ENCODE data around the gene GDPD4.

DNA sequence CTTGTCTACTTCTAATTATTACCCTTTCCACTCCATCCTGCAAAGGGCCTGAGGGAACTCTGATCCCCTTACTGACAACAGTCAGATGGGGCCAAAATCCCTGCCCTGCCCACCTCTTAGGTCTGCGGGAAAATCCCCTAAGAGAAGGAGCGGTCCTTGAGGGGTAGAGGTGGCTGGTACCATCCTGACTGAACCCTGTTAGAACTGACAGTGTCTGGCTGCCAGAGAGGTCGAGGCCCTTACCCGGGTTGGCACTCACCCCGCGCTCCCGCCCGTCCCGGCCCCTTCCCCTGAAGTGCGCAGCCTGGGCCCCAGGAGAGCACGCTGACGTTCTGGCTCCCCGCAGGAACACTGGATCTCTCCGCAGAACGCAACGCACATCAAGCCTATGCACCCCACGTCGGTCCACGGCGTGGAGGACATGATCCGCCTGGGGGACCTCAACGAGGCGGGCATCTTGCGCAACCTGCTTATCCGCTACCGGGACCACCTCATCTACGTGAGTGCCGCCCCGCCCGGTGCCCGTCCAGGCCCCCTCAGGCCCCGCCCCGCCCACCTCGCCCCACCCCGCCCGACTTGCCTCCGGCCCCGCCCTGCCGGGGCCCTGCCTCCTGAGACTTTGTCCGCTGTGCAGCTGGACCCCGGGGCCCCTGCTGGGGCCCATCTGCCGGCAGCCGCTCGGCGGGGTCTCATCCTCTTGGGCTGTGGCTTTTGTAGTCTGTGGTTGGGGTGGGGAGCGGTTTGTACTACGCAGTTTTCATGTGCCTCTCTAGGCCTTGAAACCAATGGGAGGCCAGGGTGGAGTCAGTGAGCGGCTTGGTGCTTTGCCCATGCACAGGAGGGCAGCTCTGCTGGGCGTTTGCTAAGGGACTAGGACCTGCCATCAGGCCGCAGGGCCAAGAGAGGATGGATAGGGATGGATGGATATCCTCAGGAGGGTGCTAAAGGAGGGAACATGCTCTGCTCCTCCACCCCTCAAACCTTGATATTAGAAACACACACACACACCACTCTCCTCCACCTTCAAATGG is 19.7 kb downstream of the MYO7A start:
- PRO-cap, 2 experiments, result peak in 1 of 2 experiments; most common plus-strand start position 845 of the sequence (in 1)

DNA sequence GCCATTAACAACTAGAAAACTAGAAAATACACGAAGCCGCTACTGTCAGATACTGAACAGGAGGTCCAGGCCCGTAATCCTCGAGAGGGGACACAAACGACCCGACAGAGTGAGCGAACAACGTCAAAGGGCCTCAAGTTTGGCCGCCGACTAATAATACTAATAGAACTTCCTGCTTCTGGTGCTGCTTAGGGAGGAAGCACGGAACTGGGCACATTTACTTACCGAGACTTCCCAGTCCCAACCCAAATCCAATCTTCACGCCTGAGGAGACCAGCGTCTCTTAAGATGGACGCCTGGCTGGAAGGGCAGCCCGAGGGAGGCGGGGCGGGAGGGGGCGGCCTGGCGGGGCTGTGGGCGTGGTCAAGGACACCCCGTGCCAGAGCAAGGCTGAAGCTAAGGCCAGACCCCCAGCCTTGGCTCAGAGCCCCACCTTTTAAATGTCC is at the start of gene GDPD4:
Gene GDPD4, minus strand, starts transcription at position 307 of the 446 bp plus-strand sequence.
- PRO-cap, 2 experiments, result no peak in any of the 2 experiments

DNA sequence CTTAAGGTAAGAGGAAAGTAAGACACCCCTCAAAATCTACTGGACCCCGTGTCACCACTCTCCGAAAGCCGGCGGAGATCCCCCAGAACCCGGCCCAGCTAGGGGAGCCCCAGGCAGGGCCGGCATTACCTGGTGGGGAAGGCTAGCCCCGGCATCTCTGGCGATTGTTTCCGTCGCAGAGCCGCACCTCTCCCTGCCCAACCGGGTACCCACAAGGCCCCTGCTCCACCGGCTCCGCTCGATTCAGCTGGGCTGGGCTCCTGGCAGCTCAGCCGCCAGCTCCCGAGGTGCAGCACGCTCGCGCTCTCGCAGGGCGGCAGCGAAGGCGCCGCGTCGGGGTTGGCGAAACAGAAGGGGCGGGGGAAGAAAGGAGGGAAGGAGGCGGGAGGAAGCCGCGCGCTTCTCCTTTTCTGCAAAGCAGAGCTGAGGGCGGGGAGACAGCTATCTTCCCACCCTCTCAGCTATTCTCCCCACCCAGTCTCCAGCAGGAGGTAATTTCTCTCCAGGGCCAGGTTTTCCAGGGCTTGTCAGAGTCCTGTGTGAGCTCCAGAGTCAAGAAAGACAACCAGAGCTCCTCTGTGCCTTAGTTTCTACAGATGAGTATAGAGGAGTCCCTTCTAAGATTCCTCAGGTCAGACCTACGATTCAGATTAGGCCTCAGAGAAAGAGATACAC is 62.1 kb downstream of the PAK1 start:
- PRO-cap, 2 experiments, result peak in 2 of 2 experiments; most common plus-strand start position 415 of the sequence (in 2); most common minus-strand start position 308 of the sequence (in 2)

DNA sequence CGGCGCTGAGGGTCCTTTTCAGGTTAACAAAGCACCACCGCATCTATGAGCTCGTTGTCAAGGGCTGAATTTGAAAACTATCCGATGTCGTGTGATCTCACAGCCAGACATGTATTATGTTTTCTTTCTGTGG is 515 bp upstream of the PAK1 start:
- PRO-cap, 2 experiments, result no peak in any of the 2 experiments

DNA sequence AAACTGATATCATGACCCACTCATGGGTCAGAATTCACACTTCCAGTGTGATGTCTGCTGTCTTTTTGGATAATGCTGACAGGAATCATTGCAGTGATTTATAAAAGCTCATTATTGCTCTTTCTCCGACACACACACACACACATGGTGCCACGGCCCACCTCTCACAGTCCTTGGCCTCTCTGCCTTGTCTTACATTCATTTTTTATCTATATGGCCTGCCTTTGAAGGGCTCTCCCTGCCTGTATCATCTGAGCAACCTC is 24.4 kb upstream of the PAK1 start:
- PRO-cap, 2 experiments, result no peak in any of the 2 experiments

DNA sequence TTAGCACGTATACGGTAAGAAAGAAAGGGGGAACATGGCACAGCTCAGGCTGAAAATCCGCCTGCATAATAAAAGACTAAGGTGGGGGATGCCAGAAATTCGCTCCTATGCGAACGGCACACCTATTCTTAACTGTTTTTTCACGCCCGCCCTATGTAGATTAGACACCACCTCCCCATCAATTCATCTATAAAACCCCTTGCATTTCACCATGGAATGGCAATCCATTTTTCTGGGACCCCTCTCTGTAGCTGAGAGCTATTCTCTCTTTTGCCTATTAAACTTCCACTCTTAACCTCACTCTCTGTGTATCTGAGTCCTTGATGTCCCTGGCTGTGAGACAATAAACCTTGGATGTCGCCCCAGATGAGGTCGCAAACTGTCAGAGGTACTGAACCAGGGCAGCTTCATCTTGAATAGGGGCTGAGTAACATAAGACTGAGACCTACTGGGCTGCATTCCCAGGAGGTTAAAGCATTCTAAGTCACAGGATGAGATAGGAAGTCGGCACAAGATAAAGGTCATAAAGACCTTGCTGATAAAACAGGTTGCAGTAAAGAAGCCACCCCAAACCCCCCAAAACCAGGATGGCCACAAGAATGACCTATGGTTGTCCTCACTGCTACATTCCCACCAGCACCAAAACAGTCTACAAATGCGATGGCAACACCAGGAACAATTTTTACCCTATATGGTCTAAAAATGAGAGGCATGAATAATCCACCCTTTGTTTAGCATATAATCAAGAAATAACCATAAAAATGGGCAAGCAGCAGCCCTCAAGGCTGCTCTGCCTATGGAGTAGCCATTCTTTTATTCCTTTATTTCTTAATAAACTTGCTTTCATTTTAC is 68.0 kb downstream of the RSF1 start:
- PRO-cap, 2 experiments, result no peak in any of the 2 experiments

- PRO-cap, 2 experiments, result no peak in any of the 2 experiments
These were observed 75.8 kb downstream of the INTS4 start for GRCh38 chr11:77918612-77919059.

GRCh38 chr11:78078454-78078852 is 1.2 kb downstream of the NDUFC2 start:
- PRO-cap, 2 experiments, result peak in 1 of 2 experiments; most common plus-strand start chr11:78078635 (in 1)

DNA sequence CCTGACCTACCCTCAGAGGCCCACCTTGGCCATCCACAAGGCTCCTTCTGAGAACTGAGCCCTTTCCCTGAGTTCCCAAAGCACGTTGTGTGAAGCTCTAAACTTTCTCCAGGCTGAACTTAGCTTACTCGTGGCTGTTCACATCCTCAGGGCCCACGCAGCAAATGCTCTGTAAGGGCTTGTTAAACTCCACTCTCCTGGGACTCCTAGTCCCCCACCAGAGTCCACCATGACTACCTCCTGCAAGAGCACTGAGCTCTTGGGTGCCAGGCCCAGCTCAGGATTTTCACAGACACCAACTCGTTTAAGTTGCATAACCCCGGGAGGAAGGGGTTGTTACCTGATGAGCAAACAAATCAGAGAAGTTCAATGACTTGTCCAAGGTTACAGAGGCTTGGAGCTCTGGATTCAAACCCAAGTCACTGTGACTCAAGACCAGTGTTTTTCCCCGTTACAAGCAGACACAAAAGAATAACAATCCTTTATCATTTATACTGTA is 17.6 kb downstream of the KCTD21 start:
- PRO-cap, 2 experiments, result peak in 1 of 2 experiments; most common minus-strand start position 302 of the sequence (in 1)

DNA sequence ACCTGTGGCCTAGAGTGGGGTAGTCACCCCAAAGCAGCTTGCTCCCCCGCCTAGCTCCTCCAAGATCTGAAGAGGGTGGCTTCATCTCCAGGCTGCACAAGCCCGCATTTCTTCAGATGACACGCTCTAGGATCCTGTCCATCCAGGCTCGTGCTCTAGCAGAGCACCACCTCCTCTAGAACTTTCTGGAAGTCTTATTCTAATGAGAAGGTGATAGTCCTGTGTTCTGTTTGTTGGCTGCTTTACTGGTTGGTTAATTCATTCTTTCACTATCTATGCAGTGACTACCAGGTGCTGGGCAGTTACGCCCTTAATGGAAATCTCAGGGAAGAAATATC is 32.2 kb downstream of the USP35 start:
- PRO-cap, 2 experiments, result no peak in any of the 2 experiments

- PRO-cap, 2 experiments, result no peak in any of the 2 experiments
These were observed 37.8 kb downstream of the USP35 start for GRCh38 chr11:78226383-78227104.

GRCh38 chr11:78289536-78289995 is 100.8 kb downstream of the USP35 start:
- PRO-cap, 2 experiments, result no peak in any of the 2 experiments

- PRO-cap, 2 experiments, result no peak in any of the 2 experiments
These were observed 104.8 kb downstream of the USP35 start for GRCh38 chr11:78293386-78294119.

- PRO-cap, 2 experiments, result peak in 1 of 2 experiments; most common plus-strand start chr11:78310748 (in 1); most common minus-strand start chr11:78310754 (in 1)
These were observed 107.1 kb downstream of the GAB2 start for GRCh38 chr11:78310532-78310863.

GRCh38 chr11:78350979-78351215 is 66.7 kb downstream of the GAB2 start:
- PRO-cap, 2 experiments, result no peak in any of the 2 experiments

- PRO-cap, 2 experiments, result no peak in any of the 2 experiments
These were observed 22.9 kb downstream of the GAB2 start for GRCh38 chr11:78394522-78395235.

- PRO-cap, 2 experiments, result no peak in any of the 2 experiments
These were observed 793 bp upstream of the GAB2 start for GRCh38 chr11:78418409-78418817.

DNA sequence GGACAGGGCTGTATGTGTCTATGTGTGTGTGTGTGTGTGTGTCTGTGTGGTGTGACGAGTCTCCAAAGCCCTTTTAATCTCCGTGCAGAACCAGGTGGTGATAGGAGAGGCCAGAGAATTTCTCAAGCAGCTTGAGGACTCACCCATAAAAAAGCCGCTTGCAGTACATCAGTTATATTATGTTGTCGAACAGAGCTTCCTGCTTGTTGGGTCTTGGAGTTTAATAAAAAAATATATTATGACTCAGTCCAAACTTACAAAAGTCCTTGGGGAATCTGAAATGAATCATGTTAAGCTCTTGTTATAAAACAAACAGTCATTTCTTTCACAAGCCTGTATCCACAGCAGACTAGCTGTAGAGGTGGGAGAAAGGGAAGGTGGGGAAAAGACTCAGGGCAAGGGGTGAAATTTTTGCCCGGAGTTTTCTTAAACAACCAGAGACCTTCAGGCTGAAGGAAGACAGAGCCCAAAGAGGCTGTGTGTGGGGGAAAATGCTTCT is 196.4 kb downstream of the TENM4 start:
- PRO-cap, 2 experiments, result no peak in any of the 2 experiments

DNA sequence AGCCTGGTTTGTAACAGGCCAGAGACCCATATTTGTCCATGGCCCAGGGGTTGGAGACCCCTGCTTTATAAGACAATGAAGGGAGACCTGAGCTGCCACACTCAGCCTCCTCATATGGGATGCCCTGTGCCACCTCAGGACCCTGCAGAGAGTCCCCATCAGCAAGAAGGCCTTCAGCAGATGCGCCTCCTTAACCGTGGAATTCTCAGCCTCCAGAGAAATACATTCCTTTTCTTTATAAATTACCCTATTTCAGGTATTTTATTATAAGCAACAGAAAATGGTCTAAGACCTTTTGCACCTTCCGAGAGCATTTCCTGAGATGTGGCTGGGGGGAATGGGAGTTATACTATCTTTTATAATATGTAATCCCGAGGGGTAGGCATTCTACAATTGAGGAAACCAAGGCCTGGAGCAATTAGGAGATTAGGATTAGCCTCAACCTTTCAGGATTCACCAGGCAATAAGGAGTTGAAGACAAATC is 139.9 kb upstream of the TENM4 start:
- PRO-cap, 2 experiments, result no peak in any of the 2 experiments

DNA sequence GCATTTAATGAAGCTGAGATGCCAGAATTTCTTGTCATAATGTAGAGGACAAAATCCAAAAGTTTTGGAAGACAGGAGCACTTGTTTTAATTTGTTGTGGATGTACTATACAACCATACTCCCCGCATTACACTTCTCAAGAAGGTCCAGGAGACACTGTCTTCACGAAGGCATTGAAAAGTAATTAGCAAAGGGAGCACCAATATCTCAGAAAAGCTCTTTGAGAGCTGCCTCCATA is 1023.9 kb downstream of the FAM181B start:
- PRO-cap, 2 experiments, result no peak in any of the 2 experiments